ENCODE data around the genes CASS4 and TFAP2C.

DNA sequence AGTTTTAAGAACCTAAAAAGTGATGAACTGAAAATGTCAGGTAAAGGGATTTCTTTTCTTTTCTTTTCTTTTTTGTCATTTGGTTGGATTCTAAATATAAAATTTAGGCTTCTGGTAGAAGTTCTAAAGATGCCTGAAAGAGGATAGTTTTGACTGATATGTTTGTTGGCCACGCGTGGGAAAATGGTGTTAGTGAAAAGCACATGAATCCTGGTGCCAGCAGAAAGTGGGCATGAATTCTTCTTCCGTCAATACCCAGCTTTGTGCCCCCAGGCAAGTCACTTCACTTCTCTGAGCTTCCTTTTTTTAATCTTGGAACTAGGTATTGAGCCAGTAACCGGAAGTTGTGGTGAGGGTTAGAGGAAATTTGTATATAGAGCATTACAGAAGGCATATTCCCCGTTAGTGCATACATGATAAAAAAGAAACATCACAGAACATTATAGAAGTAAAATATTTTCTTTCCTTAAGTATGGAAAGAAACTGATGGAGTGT is 223.3 kb downstream of the BCAS1 start:
- PRO-cap = unidirectional peak, minus-strand start at position 293 of the sequence

DNA sequence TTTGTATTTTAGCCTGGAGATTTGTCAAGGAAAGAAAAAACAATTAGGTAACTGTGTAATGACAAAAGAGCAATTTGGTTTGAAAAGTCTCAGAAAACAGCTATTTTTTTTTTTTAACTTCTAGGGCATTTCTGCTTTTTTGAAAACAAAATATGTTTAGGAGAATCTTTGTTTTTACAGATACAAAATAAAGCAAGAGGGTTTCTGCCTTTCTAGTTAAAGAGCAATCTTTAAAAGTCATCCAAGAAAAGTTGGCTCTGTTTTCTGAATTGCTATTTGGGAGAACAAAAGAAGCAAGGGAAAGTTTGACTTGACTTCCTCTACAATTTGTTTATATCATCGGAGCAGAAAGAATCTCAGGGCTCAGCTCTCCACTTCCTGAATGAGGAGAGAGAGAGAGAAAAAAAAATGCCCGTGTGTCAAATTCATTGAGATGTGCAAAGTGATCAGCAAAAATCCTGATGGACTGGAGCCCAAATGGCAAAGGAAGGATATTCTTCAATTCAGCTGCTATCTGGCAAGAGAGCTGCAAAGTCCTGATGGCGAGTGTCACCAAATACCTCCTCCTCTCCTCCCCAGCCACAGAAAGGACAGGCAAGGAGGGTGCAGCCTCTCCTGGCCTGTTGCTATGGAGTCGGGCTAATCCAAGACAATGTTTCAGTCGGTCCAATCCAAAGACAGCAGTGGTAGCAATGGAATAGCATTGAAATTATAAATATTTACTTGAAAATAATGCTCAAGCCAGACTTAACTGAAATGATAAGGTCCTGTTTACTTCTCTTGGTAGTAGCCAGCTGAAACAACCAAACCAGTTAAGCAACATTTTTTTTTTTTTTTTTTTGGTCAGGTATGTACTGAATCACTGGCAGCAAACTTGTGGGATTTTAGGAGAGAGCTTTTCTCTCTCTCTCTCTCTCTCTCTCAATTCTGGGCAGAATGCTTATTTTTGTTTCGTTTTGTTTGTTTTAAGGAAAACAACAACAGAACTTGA is 204.5 kb downstream of the BCAS1 start:
- PRO-cap = no peak

GRCh38 chr20:53949093-53949888 is 121.1 kb downstream of the BCAS1 start:
- PRO-cap = bidirectional peak, plus-strand start at chr20:53949507, minus-strand start at chr20:53949386

- PRO-cap = no peak
Measured at GRCh38 chr20:54065564-54066160, 4.7 kb downstream of the BCAS1 start.

- PRO-cap = no peak
Measured at GRCh38 chr20:54409956-54410239, 65.5 kb upstream of the DOK5 start.

- PRO-cap = no peak
Measured at GRCh38 chr20:55094259-55094741, 618.9 kb downstream of the DOK5 start.

GRCh38 chr20:56411653-56412722 is at the start of gene CASS4:
Gene CASS4, plus strand, starts transcription at chr20:56412260.
- PRO-cap = unidirectional peak, plus-strand start at chr20:56411815; bidirectional peak, plus-strand start at chr20:56412038, minus-strand start at chr20:56412060; bidirectional peak, plus-strand start at chr20:56412228, minus-strand start at chr20:56412084

GRCh38 chr20:56444223-56444645 is 24.2 kb upstream of the RTF2 start:
- PRO-cap = no peak

DNA sequence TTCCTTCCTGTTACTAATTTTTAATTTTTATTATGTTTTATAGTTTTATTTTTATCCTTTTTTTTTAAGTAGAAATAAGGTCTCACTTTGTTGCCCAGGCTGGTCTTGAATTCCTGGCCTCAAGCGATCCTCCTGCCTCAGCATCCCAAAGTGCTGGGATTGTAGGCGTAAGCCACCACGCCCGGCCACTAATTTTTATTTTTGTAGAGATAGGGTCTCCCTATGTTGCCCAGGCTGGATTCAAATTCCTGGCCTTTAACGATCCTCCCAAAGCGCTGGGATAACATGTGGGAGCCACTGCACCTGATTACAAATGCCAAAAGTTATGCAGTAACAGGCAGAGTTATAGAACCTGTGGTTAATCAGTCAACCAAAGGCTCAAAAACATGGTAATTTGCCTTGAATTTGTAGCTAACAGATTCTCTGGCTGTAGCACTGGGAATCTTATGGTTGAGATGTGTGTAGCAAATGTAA is 9.1 kb downstream of the RTF2 start:
- PRO-cap = no peak

GRCh38 chr20:56626374-56626735 is 2.8 kb upstream of the TFAP2C start:
- PRO-cap = no peak

GRCh38 chr20:56626736-56627194 is 2.3 kb upstream of the TFAP2C start:
- PRO-cap = unidirectional peak, plus-strand start at chr20:56627127

GRCh38 chr20:56628902-56629489 is at the start of gene TFAP2C:
Gene TFAP2C, plus strand, starts transcription at chr20:56629306.
- PRO-cap = unidirectional peak, plus-strand start at chr20:56629316

DNA sequence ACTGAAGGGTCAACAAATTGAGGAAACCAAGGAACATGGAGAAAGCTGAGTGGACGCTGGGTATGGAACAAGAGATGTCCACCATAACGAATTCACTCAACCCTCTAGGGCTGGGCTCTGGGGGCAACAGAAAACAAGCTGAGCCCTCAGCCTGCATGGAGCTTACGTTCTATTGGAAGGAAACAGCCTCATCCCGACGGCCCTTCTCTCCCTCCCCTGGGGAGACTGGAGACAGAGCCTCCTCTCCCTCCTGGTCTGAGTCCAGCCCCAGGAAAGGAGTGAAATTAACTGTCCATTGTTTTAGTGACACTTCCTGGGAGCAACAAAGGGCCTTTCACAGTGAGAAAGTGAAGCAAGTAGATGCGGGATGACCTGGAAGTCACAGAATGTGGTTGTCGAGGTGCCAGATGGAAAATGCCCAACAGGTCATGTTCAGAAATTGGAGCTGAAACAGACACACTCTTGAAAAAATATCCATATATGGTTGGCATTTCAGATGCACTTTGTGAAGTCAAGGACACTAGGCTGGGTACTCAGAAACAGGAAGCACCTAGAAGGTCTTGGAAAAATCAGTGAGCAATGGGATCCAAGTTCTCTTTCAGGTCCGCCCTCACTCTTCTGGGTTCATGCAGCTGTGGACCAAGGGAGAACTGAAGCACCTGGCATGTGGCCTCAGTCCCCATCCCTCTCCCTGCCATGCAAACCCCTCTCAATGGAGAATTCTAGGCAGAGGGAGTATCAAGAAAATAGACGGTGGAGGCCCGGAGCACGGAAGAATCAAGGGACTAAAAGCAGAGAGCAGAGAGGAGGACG is 77.9 kb downstream of the TFAP2C start:
- PRO-cap = no peak

DNA sequence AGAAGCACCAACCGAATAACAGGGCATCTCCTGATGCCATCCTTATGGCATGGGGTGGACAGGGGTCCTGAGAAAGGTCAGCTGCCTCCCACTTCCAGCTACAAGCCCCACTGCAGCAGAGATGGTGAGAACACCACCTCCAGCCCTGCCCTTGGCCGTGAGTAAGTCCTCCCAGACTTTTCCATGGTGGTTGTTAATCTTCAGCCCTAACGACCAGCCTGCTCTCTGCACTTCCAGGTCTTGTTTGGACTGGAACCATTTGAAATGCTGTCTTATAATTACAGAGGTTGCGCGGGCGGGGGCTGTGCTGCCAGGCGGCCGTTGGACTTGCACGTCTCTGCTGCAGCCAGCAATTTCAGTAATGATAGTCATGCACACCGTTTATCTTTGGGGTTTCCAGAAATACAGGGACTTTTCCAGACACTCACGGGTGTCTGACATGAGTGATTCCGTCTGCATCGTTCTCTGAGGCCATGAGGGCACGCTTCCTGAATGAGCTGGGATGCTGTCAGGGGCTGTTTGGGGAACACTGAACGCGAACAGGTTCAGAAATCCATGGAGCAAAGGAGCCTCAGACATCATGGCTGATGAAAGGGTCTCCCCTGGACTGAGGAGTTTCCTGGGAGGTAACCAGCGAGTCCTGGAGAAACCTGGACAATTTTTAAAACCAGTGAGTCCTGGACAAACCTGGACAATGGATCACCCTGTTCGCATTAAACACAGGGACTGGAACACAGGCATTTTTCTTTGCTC is 118.1 kb downstream of the BMP7 start:
- PRO-cap = no peak

- PRO-cap = no peak
Measured at GRCh38 chr20:57156949-57157433, 109.5 kb downstream of the BMP7 start.

GRCh38 chr20:57198021-57198679 is 68.3 kb downstream of the BMP7 start:
- PRO-cap = no peak

DNA sequence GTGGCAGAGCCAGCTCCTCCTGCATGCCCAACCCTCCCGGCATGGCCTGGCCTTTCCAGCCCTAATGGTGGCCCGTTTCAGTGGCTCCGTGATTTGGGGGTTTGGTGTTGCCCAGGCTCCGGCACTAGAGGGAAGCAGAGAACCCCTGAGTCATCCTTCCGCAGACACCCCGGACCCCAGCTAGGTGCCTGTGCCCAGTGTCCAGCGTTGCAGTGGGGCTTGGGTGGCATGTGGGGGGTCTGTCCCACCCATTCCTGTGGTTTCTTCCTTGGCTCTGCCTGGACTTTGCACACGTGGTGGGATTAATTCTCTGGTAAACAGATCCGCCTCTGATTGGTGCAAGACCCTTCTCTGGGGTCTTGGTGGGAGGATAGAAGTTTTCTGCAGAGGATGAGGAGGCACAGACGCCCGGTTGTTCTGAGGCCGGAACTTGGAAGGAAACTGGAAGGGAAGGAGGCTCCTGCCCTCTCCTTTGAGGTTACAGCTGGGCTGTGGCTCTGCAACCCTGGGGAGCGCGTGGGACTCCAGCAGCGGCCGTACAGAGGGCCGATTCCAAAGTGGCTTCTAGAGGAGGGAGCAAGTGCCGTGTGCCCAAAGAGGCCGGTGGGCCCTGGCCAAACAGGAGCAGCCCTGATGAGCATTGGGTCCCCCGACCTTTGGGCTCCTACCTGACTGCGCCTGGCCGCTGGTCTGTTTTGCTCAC is 9.4 kb downstream of the RBM38 start:
- PRO-cap = no peak

- PRO-cap = no peak
Measured at GRCh38 chr20:57403795-57404293, 12.6 kb downstream of the RBM38 start.

GRCh38 chr20:57428477-57429312 is 37.5 kb downstream of the RBM38 start:
- PRO-cap = no peak

DNA sequence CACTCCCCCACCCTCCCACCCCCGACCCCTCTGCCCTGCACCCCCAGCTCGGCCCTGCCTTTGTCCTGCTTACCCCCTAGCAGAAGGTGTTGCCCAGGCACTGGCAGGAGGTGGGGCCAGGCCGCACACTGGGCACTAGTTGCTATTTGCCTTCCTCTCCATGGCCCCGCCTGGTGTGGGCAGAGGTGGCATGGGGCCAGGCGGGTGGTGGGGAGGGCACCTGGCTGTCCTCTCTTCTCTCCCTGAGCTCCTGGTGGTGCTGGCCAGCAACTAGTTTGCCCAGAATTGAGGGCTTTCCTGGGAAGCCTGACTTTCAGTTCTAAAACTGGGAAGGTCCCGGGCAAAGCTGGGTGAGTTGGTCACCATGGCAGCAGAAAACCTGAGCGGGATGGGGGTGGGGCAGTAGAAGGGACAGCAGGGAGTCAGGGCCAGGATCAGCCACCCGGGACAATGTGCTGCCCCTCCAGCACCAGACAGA is 48.2 kb downstream of the RBM38 start:
- PRO-cap = no peak